Parietal lobe (tissue), 2 donors: ENCODE measurements around a stretch of chr12.

DNA sequence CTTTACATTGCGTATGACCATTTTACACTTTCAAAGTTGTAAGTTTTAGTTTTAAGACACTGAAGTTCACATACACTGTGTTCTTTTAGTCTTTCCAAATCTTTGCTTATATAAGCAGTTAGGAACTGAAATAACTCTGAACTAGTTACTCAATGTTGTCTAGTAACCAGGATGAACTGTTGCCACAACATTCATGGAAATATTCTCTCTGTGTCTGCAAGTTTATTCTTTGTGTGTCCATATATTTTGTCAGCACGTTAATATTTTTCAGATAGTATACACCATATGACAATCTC lies 71.0 kb downstream of the GALNT4 start:
- RAMPAGE, long total RNA: no peak

GRCh38 chr12:89523324-89524352 lies 958 bp downstream of the GALNT4 start:
- RAMPAGE, long total RNA: no peak

DNA sequence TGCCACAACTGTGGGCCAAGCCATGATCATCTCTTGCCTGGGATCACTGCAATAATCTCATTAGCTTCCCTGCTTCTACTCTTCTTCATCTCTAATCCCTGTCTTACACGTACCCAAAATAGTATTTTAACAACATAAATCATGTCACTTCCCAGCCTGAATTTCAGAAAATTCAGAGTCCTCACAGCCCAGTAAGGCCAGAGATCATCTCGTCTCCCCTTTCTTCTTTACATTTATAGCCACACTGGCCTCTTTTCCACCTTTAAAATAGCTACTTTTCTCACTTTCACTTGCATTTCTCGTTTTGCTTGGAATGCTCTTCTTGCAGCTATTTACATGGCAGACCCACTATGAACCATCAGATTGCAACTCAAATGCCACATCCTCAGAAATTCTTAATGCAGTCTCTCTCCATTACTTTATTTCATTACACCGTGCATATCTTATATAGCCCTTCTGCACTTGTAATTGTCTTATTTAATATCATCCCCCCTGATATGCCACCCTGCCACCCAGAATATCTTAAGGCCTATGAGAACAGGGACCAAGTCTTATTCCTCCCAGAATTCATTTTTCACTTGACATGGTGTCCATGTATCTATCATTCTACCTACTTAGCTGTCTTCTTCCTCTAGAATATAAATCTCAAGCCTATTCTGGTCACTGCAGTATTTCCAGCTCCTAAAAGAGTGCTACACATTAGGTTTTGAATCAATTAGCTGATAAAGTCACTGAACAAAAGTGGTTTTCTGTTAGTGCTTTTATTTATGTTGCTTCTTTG lies 89.2 kb upstream of the POC1B start:
- RAMPAGE, long total RNA: no peak

DNA sequence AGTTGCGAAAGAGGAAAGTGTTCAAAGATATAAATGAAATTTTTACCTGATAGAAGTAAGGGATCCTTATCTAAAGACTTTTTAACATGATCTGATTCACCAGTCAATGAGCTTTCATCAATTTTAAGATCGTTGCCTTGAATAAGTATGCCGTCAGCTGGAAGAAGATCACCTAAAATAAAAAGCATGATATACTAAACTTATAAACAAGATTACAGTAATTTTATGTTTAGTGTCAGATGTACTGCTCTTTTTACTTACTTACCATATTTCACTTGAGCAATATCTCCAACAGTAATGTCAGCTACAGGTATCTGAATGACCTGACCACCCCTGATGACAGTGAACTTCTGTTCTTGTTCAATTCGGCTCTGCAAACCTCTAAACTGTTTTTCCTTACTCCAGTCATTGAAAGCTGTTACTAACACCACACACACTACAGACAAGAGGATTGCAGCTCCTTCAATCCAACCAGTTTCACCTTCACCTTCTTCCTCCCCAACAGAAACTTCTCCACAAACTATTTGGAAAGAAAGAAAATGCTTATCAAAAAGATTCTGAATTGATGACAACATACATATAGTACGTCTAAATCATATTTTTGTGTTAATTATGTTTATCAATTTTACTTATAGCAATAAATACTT lies 73.8 kb downstream of the ATP2B1 start:
- RAMPAGE, long total RNA: no peak

DNA sequence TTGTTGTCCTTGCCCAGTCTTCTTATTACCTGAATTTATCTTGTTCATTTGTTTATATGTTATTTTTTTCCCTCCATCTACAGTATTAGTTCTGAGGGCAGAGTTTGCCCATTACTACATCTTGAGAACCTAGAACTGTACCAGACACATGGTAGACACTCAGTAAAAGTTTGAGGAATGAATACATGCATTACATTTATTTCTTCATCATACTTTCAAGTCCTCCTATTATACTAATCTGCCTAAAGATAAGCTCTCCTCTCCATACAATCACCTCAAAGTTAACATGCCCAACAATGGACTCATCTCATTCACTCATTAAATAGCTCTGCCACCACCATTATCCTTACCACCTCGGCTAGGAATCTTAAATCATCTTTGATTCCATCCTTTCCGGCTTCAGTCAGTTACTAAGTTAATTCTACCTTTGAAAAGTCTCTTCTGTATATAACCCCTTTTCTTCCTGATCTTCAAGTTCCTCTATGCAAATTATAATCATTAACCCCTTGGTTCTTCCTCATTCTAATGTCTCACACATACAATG lies 51.8 kb downstream of the ATP2B1 start:
- RAMPAGE, long total RNA: no peak

GRCh38 chr12:89696907-89697580 lies 11.6 kb downstream of the ATP2B1 start:
- RAMPAGE, long total RNA: no peak

- RAMPAGE, long total RNA: no peak
These were observed 154.8 kb upstream of the ATP2B1 start for GRCh38 chr12:89863265-89864022.

DNA sequence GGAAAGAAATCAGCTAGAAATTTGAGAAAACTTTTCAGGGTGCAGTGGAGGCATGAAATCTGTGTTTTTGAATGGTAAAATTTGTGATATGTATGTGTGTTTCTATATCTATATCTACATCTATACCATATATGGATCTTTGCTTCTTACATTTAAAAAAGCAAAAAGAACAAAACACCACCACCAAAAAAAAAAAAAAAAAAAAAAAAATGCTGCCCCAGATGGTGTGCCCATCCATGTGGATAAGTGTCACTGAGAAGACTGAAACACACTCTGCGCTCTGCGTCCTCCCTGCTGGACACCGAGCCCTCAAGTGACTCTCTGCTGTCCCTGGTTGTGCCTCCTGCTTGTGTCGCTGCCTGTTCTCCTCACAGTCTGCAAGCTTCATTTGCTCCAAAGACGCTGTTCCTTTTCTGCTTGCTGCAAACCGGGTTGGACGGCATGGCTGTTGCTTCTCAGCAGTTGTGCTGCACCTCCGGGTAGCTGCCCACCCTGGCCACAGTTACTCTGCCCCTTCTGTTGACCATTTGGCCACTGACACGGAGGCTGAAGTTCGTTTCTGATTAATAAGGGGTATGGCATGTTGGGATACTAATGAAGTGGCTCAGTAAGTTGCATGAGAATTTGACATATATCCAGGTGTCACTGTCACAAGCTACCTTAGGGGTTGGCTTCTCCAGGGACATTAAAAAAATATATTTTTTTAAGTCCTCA lies 276.2 kb upstream of the ATP2B1 start:
- RAMPAGE, long total RNA: no peak

- RAMPAGE, long total RNA: no peak
These were observed 453.2 kb downstream of the CCER1 start for GRCh38 chr12:90501798-90502154.

DNA sequence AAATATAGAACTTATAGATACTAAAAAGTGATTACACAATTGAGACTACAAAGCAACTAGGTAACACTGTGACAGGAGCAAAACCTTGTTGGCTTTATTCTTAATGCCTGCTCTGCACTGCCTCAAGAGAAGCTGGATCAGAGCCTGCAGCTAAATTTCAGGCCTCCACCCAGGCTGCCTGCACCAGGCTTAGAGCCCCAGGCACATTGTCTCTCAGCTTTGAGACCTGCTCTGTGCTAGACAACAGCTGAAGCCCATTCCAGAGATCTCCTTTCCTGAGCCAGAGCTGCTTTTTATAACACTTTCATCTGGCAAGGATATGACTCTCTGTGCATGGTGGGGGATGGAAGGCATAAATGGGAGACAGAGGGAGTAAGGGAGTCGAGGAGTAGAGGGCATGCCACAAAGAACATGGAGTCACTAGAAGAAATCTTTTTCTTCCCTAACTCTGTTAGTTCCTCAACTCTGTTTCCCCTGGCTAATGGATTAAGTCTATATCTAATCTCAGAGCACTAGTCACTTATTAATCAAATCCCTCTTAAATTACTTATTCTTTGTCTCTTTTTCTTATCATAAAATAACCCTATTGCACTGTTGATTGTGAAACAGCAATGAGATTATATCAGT lies 27.1 kb upstream of the LUM start:
- RAMPAGE, long total RNA: no peak

DNA sequence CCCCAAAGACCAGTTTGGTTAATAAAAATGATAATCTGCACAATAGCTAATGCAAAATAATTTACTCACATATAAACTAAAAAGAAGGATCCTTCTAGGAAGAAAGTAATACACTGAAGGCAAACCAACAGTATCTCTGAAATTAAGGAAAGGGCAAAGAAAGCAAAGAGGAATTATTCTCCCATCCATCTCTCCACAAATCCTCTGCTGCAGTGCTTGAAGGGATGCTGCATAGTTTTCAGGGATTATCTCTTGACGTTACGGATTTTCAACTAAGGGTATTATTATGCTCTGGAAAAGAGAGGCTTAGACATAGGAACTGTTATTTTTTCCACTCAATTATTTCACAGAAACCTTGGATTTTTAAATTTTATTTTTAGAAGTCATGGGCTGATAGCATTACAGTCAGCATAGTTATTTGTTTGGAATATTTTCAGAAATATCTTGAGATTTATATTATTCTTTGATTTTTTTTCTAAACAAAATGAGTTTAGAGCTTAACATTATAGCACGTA lies 57.8 kb upstream of the DCN start:
- RAMPAGE, long total RNA: no peak

DNA sequence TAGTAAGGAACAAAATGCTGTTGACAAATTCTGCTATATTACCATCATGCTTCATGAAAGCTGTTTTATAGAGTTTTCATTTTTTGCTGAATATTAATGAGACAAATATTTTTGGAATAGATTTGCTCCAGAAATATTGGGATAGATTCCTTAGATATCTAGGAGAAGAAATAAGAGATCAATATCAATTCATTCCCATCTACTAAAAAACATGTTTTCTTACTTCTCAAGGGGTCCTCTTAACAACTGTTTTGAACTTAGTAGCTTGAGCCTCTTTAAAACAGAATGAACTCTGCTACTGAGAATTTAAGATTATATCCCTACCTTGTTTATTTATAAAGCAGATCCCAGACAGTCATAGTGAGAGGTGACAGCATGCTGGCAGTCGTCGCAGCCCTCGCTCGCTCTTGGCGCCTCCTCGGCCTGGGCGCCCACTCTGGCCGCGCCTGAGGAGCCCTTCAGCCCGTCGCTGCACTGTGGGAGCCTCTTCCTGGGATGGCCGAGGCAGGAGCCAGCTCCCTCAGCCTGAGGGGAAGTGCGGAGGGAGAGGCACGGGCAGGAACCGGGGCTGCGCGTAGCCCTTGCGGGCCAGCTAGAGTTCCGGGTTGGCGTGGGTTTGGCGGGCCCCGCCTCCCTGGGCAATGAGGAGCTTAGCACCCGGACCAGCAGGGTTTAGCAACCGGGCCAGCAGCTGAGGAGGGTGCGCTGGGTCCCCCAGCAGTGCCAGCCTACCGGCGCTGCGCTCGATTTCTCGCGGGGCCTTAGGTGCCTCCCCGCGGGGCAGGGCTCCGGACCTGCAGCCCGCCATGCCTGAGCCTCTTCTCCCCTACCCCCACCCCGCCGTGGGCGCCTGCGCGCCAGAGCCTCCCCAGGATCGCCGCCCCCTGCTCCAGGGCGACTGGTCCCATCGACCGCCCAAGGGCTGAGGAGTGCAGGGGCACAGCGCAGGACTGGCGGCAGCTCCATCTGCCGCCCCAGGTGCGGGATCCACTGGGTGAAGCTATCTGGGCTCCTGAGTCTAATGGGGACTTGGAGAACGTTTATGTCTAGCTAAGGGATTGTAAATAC lies 451.1 kb upstream of the DCN start:
- RAMPAGE, long total RNA: no peak

- RAMPAGE, long total RNA: no peak
These were observed 362.3 kb downstream of the BTG1 start for GRCh38 chr12:91783428-91783627.

DNA sequence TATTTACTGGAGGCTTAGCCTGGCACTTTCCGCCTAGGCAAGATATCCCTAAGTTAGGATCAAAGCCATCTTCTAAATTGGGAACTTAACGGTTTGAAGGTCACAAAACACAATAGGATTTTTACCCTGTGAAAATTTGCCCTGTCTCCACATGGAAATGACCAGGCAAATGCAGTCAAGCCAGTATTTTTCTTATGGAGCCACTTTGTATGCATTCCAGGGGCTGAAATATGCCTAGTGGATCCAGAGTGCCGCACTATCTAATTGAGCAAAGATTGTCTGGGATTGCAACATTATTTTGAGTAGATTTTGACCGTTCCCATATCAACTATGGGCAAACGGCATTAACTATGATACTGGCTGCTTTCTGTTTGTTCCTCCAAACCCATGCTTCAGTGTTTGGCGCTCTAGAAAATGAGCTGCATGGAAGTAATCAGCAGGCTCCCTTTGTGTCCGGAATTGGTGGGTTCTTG lies 223.0 kb downstream of the BTG1 start:
- RAMPAGE, long total RNA: no peak

DNA sequence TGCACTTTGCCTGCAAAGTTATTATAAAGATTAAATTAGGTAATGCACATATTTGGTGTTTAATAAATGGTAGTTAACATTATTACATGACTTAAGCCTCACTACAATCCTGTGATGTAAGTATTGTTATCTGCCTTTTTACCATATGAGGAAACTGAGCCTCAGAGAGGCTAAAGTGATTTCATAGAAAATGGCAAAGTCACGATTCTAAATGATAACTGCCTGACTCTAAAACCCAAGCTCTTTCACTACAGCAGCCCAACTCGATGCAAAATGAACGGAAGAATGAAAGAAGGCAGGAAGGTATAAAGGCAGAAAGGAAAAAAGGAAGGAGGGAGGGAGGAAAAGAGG lies 134.0 kb downstream of the BTG1 start:
- RAMPAGE, long total RNA: no peak

DNA sequence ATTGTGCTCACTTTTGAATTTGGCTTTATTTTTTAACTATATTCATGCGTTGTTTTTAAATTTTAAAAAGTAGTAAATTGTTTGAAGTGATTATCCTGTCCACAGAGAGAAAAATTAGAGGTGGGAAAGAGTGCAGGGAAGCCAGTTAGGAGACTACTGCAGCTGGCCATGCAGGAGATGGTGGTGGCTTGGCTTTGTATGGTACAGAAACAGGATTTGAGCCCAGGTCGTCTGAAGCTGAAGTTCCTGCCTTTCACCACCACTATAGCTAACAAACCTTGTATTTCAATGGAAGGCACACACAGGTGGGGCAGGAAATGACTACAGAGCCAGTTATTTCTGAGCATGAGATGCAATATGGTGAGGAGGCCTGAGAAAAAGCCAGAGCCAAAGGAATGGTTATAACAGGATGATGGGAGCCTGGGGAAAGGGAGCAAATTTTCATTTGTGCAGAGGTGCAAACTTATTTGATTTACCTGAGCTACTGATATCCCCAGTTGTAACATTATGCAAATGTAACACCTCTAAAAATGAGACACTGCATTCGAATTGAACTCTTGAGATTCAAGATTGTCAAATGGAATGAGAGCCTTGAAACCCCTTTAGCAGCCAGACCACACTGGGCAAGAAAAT lies 103.9 kb downstream of the BTG1 start:
- RAMPAGE, long total RNA: no peak

DNA sequence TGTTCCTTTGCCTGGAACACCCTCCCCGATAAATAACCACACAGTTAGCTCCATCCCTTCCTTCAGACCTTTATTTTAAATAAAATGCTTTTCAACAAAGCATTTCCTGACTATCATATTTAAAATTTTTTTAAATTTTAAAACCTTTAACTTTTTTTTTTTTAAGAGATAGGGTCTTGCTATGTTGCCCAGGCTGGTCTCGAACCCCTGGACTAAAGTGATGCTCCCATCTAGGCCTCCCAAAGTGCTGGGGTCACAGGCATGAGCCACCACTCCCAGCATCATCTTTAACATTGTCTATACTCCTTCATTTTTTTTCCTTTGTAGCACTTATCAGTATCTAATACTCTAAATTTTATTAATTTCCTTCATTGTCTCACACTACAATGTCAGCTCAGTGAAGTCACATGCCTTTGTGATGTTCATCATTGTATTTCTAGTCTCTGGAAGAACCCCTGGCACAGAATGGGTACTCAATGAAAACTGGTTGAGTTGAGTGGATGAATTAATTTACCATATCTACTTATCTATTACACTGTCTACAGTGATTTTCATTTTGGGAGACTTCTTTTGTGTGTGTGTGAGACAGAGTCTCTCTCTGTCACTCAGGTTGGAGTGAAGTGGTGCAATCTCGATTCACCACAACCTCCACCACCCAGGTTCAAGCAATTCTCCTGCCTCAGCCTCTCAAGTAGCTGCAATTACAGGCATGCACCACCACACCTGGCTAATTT lies 48.3 kb downstream of the BTG1 start:
- RAMPAGE, long total RNA: no peak

- RAMPAGE, long total RNA: no peak
These were observed 5.0 kb downstream of the BTG1 start for GRCh38 chr12:92140442-92141248.

DNA sequence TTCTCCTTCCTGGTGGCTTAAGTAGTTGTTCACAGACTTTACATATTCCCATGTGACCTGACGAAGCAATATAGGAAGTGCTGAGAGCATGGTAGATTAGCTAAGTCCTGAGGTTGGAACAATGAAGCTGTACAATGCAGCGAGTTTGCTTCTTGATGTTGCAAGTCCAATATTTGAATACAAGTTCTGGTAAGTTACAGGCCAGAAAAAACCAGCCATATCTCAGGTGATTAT lies 72.8 kb upstream of the BTG1 start:
- RAMPAGE, long total RNA: no peak

GRCh38 chr12:92602246-92602619 lies 100.6 kb upstream of the PLEKHG7 start:
- RAMPAGE, long total RNA: no peak